IMR-90 (cell line): ENCODE results near the genes CD276 and CCDC33.

GRCh38 chr15:72358659-72359373, 17.0 kb downstream of the HEXA start:
- RRBS: no CpG with 5 or more reads among the region's 7 CpGs
CAGE:
- cytosol, long polyA plus RNA: no peak
- long polyA plus RNA: no peak
- nucleus, long polyA plus RNA: no peak

DNA sequence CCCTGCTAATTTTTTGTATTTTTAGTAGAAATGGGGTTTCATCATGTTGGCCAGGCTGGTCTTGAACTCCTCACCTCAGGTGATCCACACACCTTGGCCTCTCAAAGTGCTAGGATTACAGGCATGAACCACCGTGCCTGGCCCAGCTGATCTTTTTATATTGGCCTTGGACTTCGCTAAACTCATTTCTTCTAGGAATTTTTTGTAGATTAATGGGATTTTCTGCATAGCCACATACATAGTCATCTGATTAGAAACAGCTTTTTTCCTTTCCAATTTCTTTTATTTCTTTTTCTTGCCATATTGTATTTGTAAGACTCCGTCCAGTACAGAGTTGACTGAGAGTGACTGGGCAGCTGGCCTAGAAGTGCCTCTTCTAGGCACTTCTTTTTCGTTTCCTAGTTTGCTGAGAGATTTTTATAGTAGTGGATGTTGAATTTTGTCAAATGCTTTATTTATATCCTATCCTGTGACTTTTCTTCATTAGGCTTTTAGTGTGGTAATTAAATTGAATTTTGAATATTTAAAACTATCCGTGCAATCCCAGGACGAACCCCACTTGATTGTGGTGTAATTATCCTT, 37.4 kb downstream of the ARIH1 start:
- RRBS: no CpG with 5 or more reads among the region's 6 CpGs
CAGE:
- cytosol, long polyA plus RNA: no peak
- long polyA plus RNA: no peak
- nucleus, long polyA plus RNA: no peak

DNA sequence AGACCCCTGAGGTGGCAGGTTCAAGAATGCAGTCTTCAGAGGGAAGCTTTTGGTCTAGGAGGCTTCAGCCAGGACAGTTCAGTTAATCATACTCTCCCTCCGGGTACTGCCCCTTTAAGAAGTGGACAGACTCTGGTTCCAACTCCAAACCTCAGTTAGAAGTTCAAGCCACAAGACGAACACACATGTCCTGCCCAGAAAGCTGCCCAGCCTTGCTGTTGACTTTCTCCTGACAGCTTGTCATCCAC, 81.0 kb upstream of the NEO1 start:
- RRBS: no CpG with 5 or more reads among the region's 2 CpGs
CAGE:
- cytosol, long polyA plus RNA: no peak
- long polyA plus RNA: no peak
- nucleus, long polyA plus RNA: no peak

GRCh38 chr15:72994702-72995432, 57.4 kb upstream of the NEO1 start:
- RRBS: no CpG with 5 or more reads among the region's 10 CpGs
CAGE:
- cytosol, long polyA plus RNA: no peak
- long polyA plus RNA: no peak
- nucleus, long polyA plus RNA: no peak

DNA sequence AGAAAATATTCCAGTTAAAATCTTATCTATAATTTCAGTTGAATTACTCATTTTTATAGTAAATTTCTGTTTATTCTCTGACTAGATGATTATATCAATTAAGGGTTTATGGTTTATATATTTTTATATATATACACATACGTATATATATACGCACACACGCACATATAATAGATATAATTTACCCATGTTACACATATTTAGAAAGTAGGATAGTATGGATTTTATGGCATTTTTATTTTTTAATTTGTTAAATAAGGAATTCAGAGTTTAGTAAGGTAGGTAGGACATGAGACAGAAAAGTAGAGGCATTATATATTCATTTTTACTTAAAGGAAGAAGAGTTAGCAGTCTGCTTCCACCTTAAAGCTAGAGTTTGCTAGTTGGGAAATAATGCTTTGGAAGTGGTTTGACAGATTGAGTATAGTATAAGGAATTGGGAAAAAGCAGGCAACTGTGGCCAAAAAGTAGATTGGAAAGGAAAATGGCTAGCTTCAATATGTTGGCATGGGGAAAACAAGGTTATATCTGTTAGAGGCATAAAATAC, 17.3 kb downstream of the NEO1 start:
- RRBS: no CpG with 5 or more reads among the region's 3 CpGs
CAGE:
- cytosol, long polyA plus RNA: no peak
- long polyA plus RNA: no peak
- nucleus, long polyA plus RNA: no peak

- RRBS: no CpG with 5 or more reads among the region's 3 CpGs
CAGE:
- cytosol, long polyA plus RNA: no peak
- long polyA plus RNA: no peak
- nucleus, long polyA plus RNA: no peak
Observed at GRCh38 chr15:73176152-73176946, 124.1 kb downstream of the NEO1 start.

DNA sequence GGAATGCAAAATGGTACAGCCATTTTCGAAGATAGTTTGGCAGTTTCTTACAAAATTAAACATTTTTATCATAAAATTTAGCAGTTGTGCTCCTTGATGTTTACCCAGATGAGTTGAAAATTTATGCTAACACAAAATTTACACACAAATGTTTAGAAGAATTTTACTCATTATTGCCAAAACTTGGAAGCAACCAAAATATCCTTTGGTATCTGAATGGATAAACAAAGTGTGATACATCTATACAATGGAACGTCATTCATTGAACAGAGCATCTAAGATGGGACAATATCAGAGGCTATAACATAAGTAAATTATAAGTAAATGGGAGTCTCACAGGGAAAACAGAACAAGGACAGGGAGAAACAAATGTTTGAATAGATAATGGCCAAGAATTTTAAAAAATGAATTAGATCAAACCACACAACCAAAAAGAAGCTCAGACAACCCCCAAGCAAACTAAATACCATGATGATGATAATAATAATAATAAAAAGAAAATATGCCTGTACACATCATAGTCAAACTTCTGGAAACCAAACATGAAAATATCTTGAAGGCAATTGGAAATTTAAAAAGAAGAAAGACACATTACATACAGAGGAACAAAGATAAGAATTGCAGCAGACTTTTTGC, 133.4 kb downstream of the NEO1 start:
- RRBS: no CpG with 5 or more reads among the region's 2 CpGs
CAGE:
- cytosol, long polyA plus RNA: no peak
- long polyA plus RNA: no peak
- nucleus, long polyA plus RNA: no peak

DNA sequence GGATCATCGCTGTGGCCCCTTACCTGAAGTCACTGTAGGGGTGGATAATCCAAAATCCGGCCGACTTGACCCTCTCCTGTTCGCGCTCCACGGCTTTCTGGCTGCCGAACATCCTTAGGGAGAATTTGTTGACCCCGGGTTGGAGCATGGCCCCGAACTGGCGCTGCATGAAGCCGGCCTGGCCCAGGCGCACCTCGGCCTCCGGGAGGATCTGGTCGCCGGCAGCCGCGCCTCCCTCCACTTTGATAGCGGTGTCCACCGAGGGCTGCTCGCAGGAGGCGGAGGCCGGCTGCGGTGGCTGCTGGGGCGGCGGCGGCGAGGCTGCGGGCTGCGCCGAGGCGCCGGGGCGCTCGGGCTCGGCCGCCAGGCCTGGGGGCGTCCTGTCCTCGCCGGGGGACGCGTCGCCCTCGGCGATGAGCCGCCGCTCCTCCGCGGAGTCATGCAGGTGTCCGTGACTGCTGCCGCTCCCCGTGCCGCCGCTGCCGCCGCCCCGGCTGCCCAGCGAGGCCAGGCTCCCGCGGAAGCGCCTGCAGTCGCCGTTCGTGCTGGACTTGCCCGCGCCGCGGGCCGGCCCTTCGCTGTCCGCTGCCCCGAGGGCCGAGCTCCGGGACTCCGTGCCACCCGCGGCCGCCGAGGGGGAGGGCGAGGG, 1.2 kb downstream of the HCN4 start:
- RRBS: 2% methylated on average over 71 of the region's 80 CpGs
CAGE:
- cytosol, long polyA plus RNA: no peak
- long polyA plus RNA: no peak
- nucleus, long polyA plus RNA: no peak

DNA sequence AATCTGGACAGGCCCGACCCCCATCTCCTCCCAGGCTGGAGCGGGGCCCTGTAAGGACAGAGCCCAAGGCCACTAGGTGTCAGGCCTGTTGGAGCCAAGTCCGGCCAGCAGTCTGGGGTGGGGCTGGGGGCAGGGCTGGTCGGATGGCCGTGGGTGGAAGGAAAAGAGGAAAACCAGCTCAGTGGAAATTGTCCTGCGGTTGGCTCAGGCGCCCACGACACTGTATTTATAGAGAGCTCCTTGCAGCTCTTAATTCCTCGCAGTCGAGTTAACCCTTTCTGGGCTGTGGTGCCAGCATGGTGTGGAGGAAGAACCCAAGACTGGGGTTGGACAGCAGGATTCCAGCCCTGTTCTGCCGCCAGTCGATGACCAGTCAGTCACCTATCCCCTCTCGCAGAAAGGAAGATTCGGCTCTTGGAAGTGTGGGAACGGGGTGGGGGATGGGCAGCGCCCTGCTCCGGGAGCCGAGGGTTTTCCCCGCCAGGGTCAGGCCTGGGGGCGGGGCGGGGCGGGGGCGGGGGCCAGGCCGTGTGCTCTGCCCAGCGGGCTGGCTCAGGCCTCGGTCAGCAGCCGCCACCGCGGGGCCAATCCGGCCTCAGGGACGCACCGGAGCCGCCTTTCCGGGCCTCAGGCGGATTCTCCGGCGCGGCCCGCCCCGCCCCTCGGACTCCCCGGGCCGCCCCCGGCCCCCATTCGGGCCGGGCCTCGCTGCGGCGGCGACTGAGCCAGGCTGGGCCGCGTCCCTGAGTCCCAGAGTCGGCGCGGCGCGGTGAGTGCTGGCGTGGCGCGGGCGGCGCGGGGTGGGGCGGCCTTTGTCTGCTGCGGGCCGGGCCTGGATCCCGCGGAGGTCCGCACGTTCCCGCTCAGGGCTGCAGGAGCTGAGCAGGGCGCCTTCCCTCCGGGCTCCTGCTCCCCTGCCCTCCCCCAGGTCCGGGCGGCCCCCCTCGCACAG, at the start of gene CD276:
TSS of gene CD276 (plus strand) at position 692 of the 952 bp plus-strand sequence.
- RRBS: 2% methylated on average over 6 of the region's 76 CpGs
CAGE:
- cytosol, long polyA plus RNA: start-site peak on the plus strand centred at position 720 of the sequence, 70 bp wide, 149 and 289 reads in 2 replicates
- long polyA plus RNA: start-site peak on the plus strand centred at position 721 of the sequence, 67 bp wide, 125 and 272 reads in 2 replicates
- nucleus, long polyA plus RNA: start-site peak on the plus strand centred at position 721 of the sequence, 67 bp wide, 141 and 242 reads in 2 replicates

DNA sequence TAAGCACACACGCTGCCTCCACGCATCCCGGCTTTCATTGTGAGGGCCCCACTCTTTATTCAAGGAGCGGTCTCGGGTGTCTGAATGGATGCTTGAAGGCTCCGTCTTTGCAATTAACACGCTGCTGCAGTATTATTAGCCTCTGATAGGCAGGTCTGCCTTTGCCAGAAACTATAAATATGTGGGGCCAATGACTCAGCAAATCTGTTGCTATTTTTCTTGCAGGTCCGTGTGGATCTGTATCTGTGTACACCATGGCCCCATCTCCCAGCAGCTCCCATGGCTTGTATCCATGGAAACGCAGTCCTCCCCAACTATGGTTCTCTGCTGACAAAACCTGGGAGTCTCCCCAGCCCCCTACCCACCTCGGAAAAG, 21.6 kb upstream of the INSYN1 start:
- RRBS: no CpG with 5 or more reads among the region's 10 CpGs
CAGE:
- cytosol, long polyA plus RNA: no peak
- long polyA plus RNA: no peak
- nucleus, long polyA plus RNA: no peak

- RRBS: no CpG with 5 or more reads among the region's 4 CpGs
CAGE:
- cytosol, long polyA plus RNA: no peak
- long polyA plus RNA: no peak
- nucleus, long polyA plus RNA: no peak
Observed at GRCh38 chr15:73809715-73810208, 56.6 kb upstream of the INSYN1 start.

- RRBS: no CpG with 5 or more reads among the region's 16 CpGs
CAGE:
- cytosol, long polyA plus RNA: no peak
- long polyA plus RNA: no peak
- nucleus, long polyA plus RNA: no peak
Observed at GRCh38 chr15:73922417-73923131, 3.7 kb upstream of the LOXL1 start.

- RRBS: no CpG with 5 or more reads among the region's 8 CpGs
CAGE:
- cytosol, long polyA plus RNA: no peak
- long polyA plus RNA: no peak
- nucleus, long polyA plus RNA: no peak
Observed at GRCh38 chr15:73989130-73989833, 2.8 kb downstream of the STOML1 start.

DNA sequence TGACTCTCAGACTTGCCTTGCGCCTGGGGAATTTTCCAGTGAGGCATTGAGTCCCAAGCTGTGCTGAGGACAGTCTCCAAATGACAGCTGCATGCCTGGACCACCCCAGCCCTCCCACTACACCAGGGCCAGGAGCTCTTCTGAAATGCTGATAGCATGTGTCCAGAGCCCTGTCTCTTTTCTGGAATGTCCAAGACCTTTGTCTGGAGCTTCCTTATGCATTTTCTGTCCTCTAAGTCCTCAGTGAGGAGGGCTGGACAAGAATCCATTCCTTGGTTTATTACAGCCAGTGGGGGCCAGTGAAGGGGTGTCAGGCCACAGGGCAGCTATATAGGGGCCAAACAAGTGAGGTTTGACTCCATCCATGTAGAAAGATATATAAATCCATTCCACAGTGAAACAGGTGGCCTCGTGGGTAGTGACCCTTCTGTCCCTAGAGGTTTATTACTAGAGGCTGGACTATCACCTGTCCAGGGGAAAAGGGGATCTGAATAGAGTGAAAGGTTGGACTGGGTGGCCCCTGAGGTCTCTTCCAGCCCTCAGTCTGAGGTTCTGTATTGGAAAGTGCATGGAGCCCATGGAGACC, 40.2 kb downstream of the PML start:
- RRBS: no CpG with 5 or more reads among the region's 2 CpGs
CAGE:
- cytosol, long polyA plus RNA: no peak
- long polyA plus RNA: no peak
- nucleus, long polyA plus RNA: no peak

GRCh38 chr15:74044191-74044983, 38.0 kb downstream of the GOLGA6A start:
- RRBS: 86% methylated on average over 10 of the region's 33 CpGs
CAGE:
- cytosol, long polyA plus RNA: no peak
- long polyA plus RNA: no peak
- nucleus, long polyA plus RNA: no peak

- RRBS: no CpG with 5 or more reads among the region's 5 CpGs
CAGE:
- cytosol, long polyA plus RNA: no peak
- long polyA plus RNA: no peak
- nucleus, long polyA plus RNA: no peak
Observed at GRCh38 chr15:74176147-74176884, 2.8 kb downstream of the ISLR start.

GRCh38 chr15:74203820-74204556, 1.4 kb upstream of the STRA6 start:
- RRBS: no CpG with 5 or more reads among the region's 13 CpGs
CAGE:
- cytosol, long polyA plus RNA: no peak
- long polyA plus RNA: no peak
- nucleus, long polyA plus RNA: no peak

- RRBS: no CpG with 5 or more reads among the region's 8 CpGs
CAGE:
- cytosol, long polyA plus RNA: no peak
- long polyA plus RNA: no peak
- nucleus, long polyA plus RNA: no peak
Observed at GRCh38 chr15:74235869-74236458, at the start of gene CCDC33. Gene CCDC33 (plus strand): TSS chr15:74236326.

DNA sequence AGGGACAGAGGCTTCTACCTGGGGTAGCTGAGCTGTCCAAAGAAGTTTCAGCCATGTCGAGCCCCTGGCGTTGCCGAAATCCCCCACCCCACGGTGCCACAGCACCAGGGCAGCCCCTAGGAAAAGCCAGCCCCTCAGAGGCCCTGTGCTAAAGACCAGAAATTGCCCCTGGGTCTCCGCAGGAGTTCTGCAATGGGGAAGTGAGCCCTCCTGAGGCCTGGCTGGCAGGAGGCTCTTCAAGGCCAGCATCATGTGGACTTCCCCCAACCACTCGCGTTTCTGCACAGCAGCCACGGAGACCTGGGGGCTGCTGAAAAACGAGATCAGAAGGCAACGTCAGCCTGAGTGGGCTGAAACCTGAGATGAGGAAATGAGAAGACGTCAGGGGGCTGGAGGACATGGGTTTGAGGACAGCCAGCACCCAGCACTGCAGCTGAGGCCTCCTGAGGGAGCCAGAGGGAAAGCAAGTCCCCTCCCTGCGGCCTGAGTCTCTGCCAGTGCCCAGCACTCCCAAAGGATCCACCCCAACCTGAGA, 29.0 kb upstream of the CYP11A1 start:
- RRBS: no CpG with 5 or more reads among the region's 12 CpGs
CAGE:
- cytosol, long polyA plus RNA: no peak
- long polyA plus RNA: no peak
- nucleus, long polyA plus RNA: no peak

- RRBS: no CpG with 5 or more reads among the region's 12 CpGs
CAGE:
- cytosol, long polyA plus RNA: no peak
- long polyA plus RNA: no peak
- nucleus, long polyA plus RNA: no peak
Observed at GRCh38 chr15:74402851-74403510, 30.8 kb downstream of the SEMA7A start.